B cell (primary cell): Measurements from ENCODE around the genes HOMEZ, PABPN1 and DHRS4.

- PRO-cap = unidirectional peak, plus-strand start at chr14:23285379; bidirectional peak, plus-strand start at chr14:23286435, minus-strand start at chr14:23286060
- CAGE, long polyA plus RNA = no peak
These were observed at the start of gene HOMEZ for GRCh38 chr14:23285091-23286219. TSS of gene HOMEZ (minus strand) at chr14:23286132.

- PRO-cap = no peak
- CAGE, long polyA plus RNA = no peak
These were observed 3.0 kb downstream of the PPP1R3E start for GRCh38 chr14:23299730-23299963.

- PRO-cap = bidirectional peak, plus-strand start at chr14:23321457, minus-strand start at chr14:23321205; bidirectional peak, plus-strand start at chr14:23321809, minus-strand start at chr14:23321682
- CAGE, long polyA plus RNA = no peak
These were observed at the start of gene PABPN1 for GRCh38 chr14:23321376-23321910. TSS of gene PABPN1 (plus strand) at chr14:23321457.

GRCh38 chr14:23324342-23324820 lies 3.1 kb downstream of the PABPN1 start:
- PRO-cap = no peak
- CAGE, long polyA plus RNA = no peak

GRCh38 chr14:23324821-23325691 lies 3.8 kb downstream of the PABPN1 start:
- PRO-cap = no peak
- CAGE, long polyA plus RNA = no peak

GRCh38 chr14:23380578-23381131 lies 3.8 kb downstream of the CMTM5 start:
- PRO-cap = no peak
- CAGE, long polyA plus RNA = no peak

DNA sequence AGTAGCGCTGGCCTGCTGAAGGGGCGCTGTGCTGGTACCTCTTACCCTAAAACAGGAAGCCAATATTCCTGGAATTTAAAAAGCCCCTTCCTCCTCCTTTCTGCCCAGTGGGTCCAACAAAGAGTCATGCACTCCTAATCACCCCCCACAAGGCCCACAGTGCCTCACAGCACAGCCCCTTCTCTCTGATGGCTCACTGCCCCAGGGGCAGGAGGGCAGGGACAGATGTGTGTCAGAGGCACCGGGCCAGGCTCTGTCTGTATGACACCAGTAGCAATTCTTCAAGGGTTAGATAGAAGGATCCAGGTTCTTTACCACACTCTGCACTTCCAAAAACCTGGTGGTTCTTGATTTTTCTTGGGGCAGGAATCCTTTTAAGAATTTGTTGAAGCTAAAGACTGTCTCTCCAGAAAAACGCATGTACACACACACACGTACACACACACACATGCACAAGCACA lies 8.9 kb downstream of the MYH6 start:
- PRO-cap = no peak
- CAGE, long polyA plus RNA = no peak

DNA sequence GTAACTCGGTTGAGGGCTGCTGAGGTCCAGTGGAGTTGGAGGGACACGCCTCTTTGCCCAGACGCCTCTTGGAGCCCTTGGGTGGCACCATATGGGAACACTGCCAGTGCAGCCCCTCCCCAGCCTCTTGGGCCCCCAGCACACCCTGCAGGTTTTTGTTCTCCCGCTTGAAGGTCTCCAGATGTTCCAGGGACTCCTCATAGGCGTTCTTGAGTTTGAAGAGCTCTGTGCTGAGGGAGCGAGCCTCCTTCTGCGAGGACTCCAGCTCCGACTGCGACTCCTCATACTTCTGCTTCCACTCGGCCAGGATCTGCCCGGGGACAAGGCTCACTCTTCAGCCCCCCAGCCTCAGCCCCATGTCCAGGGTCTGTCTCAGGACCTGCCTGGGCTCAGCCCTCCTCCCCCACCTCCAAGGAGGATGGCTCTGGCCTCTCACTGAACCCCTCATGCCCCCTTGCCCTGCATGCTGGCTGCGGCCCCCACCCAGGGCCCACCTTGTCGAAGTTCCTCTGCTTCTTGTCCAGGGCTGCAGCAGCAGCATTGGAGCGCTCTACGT lies 9.0 kb upstream of the MYH6 start:
- PRO-cap = no peak
- CAGE, long polyA plus RNA = no peak

DNA sequence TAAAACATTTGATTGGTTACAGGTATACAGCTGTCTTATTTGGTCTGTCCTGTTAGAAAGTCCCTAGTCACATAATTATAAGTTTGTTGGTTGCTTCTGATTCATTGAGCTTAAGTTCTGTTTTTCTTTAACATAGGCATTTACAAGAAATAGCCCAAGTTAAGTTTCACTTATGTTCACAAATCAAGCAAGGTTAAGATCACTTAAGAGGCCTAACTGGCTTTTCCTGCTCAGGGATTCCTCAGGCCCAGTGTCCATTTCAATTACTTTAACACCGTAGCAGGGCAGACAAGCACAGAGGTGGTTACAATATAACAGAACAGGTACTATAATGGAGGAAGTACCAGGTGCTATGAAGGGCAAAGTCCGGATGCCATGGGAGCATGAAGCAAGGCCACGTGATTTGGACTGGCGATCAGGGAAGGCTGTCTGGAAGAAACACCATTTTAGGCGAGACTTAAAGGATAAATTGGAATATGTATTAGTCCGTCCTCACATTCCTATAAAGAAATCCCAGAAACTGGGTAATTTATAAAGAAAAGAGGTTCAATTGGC lies 12.4 kb upstream of the MYH7 start:
- PRO-cap = no peak
- CAGE, long polyA plus RNA = no peak

DNA sequence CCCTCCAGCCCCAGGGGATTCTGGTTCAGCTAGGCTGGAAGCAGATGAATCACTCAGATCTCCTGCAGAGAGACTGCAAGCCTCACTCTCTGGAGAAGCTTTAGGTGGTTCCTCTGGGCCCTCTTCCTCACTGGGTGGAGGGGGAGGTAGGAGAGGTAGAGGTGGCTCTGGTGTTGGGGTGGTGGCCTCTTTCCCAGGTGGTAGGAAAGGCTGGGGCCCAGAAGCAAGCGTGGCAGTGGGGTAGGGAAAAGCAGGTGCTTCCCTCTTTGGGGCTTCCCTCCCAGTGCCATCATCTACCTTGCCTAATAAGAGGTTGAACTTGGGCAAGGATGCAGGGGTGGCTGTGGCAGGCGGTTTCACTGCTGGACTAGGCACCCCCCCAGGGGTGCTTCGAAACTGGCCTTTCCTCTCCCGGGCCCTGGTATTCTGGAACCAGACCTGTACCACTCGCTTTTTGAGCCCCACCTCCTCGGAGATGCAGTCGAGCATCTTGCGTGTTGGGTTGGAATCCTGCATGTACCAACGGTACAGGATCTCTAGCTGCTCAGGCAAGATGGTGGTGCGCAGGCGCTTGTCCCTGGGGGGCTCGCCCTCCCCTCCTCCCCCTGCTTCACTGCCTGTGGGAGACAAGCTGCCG lies 27.6 kb downstream of the ZFHX2 start:
- PRO-cap = no peak
- CAGE, long polyA plus RNA = no peak

DNA sequence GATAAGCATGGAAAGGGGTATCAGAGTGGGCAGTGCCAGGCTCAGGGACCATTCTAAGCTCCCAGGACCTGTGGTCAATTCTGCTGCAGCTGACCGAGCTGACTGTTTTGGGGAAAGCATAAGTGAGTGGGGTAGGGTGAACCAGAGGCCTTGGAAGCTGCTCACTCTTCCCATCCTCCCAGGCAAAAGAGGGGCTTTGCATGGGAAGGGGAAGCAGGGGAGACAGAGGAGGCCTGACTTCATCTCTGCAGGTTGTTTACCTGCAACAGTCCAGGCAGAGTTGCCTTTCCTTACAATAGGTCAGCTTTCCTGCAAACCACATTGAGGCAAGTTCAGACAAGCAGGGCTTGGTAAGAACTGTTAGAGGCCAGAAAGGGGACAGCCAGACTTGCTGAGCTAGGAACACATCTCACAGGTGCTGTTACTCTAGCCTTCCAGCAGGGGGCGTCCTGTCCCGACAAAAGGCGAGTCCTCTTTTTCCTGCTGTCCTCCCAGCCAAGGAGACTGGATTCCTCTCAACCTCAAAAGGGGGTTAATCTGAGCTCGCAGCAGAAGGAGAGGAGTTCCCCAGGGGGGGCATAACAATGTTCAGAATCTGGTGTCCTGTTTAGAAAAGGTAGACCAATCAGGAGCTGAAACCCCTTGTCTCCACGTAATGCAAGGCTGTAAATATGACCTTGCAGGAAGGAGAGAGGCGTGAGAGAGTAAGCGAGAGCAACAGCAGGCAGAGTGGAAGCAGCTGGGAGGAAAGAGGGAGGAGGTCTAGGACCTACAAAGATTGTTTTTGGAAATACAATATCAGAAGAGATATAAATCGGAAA lies 4.3 kb upstream of the DHRS2 start:
- PRO-cap = no peak
- CAGE, long polyA plus RNA = no peak

- PRO-cap = no peak
- CAGE, long polyA plus RNA = no peak
These were observed 4.3 kb downstream of the DHRS2 start for GRCh38 chr14:23640378-23640985.

DNA sequence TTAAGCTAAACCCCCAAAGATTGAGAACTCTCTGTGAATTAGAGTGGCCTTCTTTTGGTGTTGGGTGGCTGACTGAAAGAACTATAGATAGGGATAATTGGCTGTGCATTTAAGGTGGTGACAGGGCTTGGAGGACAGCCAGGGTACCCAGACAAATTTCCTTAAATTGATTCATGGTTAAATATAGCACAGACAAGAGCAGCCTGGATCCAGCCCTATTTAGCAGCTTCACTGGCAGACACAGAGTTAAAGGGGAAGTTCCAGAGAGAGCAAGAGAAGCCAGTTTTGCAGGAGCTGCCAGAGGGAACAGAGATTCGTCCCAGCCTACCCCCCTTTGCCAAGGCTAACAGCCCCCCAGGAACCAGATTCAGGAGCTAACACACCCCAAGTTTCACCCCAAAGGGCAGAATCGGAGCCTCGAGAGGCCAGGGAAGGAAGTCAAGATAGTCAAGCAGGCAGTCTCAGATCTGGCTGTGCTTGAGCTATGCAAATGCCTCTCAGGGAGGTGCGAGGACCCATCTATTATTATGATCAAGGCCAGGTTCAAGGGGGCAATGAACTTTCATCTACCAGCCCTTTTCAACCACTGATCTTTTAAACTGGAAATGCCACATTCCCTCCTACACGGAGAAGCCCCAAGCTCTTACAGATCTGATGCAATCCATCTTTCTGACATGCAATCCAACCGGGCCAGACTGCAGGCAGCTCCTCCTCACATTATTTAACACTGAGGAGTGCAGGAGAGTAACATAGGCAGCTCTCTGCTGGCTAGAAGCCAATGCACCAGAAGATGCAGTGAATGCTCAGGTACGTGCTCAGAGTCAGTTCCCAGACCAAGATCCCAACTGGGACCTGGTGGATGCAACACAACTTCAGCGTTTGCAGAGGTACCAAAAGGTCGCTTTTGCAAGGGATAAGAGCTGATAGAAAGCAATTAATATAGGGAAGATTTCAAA lies 58.2 kb downstream of the DHRS2 start:
- PRO-cap = no peak
- CAGE, long polyA plus RNA = no peak

DNA sequence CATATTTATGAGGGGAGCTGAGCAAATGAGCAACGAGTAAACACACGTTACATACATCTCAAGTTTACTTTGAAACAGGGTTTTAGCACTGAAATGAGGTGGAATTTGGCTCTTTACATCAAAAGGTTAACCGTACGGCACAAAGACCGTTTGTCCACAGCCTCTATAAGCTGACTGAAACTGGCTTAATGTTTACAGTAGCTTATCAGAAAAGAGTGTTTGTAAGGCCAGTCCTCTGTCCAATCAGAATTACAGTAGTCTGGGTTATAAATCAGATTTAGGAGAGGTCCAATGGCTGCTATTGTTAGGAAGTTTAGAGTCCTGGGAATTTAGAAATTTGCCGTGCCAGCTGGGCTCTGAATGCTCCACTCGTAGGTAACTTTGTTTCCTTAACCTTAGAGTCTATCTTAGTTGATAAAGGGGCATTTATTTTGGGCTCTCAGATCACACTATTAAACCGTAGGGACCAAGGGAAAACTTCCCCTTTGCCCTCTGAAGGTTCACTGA lies 69.5 kb upstream of the DHRS4 start:
- PRO-cap = no peak
- CAGE, long polyA plus RNA = no peak

DNA sequence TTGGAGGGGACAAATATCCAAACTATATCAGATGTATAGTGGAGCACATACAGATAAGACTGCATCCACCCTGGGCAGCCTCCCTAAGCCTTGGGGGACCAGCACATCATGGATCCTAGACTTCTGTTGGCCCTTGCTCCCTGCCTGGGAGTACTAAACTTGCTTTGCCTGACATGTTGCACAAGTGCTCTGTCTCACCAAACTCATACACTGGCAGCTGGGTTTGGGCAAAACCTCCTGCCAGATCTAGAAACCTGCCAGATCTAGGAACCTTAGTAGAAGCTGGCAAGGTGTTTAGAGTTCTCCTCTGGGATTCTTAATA lies 18.4 kb upstream of the DHRS4 start:
- PRO-cap = unidirectional peak, minus-strand start at position 145 of the sequence
- CAGE, long polyA plus RNA = no peak

DNA sequence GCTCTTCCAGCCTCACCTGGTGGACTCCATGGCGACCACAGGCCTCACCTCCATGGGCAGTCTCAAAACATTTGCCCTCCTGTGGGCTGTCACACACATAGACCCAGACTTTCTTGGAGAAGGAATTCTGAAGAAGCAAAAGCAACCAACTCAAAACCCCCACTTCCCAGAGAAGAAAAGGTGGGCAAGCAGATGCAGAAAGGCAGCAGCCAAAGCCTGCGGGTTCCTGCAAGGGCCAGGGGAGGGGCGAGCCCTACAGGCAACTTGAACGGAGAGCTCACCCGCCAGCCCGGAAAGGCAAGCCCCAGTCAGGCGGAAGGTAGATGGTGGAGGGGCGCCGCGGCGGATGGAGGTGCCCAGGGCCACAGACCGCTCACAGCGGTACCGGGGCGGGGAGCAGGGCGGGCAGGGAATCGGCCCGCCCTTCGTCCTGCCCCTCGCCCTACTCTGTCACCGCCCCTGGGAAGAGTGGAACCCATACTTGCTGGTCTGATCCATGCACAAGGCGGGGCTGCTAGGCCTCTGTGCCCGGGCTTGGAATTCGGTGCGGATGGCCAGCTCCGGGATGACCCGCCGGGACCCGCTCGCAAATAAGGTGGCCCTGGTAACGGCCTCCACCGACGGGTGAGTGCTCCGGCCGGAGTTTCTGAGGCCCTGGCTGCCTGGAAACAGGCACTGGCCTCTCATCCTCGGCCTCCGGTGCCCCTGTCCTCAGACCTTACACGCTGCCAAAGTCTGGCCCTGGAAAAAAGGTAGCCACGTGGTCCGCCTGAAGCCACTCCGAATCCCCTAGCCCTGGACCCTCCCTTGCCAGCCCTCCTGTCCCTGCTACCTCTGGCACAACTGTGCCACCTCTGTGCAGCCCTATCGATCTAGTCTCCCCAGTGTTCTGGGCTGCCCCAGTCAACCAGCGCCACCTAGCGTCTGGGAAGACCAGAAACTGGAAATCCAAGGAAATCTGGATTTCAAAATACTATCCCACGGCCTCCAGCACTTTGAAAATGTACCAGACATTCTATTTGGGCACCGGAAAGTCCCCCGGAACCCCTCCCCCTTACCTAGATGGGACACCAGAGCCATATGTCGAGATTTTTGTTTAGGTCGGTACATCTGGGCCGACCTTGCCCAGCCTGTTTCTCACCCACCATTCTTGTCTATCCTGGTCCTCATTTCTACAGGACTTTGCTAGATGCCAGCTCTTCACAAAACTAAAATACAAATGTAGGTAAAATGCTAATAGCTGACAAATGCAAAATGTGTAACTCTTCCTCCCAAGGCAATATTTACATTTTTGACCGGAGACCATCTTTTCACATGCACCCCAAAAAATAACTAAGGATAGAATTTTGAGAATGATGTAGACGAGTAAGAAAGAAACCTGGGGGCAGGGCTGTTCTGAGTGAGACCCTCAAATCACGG lies at the start of gene DHRS4:
DHRS4 (plus strand) TSS at position 478 of the 1,419 bp plus-strand sequence.
- PRO-cap = bidirectional peak, plus-strand start at position 307 of the sequence, minus-strand start at position 325 of the sequence; unidirectional peak, minus-strand start at position 845 of the sequence
- CAGE, long polyA plus RNA = start-site peak on the plus strand centred at position 471 of the sequence, 44 bp wide, 401 and 1,134 reads in 2 replicates; start-site peak on the minus strand centred at position 868 of the sequence, 47 bp wide, 64 and 42 reads in 2 replicates

- PRO-cap = no peak
- CAGE, long polyA plus RNA = no peak
These were observed 1.4 kb downstream of the DHRS4 start for GRCh38 chr14:23954836-23955429.

DNA sequence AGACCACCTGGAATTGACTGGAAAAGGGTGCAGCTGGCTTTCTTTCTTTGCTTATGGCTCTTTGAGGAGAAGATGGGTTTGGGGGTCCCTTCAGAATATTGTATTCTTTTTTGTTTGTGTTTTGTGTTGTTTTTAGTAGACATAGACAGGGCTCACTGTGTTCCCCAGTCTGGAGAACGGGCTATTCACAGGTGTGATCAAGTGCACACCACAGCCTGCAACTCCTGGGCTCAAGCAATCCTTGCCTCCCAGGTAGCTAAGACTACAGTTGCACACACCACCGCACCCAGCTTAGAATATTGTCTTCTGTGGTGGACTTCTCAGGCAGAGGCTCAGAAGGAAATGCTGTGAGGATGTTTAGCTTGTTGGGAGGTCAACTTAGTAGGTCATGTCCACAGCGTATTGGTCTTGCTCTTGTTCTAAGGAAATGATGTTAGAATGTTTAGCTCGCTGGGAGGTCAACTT lies 1.5 kb upstream of the NRL start:
- PRO-cap = no peak
- CAGE, long polyA plus RNA = no peak

- PRO-cap = no peak
- CAGE, long polyA plus RNA = no peak
These were observed 644 bp downstream of the FITM1 start for GRCh38 chr14:24130867-24131739.

DNA sequence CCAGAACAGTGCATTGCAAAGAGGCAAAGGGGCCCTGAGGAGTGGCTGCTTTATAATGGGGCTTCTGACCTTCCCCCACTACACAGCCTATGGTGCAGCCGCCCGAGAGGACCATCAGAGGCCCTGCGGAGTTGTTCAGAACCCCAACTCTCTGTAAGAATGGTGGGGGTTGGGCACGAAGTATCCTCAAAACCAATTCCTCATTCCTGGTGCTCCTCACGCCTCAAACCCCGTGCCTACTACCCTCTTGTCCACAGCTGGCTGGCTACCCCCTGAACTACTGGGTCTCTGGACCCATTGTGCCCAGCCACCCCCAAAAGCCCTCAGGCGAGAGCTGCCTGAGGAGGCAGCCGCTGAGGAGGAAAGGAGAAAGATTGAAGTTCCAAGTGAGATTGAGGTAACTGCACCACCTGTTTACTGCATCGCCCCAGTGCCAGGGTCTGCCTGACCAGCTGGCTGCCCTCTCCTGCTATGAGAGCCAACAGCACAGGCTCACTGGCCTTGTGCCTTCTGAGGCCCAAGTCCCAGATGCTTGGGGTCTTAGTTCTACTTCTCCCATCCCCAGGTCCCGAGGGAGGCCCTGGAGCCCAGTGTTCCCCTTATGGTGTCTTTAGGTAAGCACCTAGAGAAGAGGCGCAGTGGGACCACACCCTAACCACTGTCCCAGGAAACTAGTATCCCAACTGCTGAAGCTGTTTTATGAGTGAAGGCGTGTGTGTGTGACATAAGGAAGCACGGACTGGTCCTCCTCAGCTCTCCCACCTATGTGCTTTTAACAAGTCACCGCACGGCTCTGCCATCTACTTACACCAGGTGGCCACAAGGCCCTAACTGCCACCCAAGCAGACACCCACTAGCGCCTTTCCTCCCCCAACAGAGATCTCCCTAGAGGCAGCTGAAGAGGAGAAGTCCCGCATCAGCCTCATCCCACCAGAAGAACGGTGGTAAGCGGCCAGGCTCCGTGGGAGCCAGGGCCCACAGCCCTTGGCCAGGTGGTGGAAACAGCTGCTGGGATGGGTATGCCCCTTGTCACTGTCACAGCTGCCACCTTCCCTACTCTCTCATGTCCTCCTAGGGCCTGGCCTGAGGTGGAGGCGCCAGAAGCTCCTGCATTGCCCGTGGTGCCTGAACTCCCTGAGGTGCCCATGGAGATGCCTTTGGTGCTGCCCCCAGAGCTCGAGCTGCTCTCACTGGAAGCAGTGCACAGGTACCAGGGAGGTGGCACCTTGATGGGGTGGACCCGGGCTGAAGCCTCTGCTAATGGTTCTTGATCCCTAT lies 7.1 kb downstream of the REC8 start:
- PRO-cap = no peak
- CAGE, long polyA plus RNA = no peak